Metastatic Lung Carcinoma in the Adrenal Gland (tissue), 1 donor: ENCODE measurements around the gene SBK3.

GRCh38 chr19:55223918-55224525 is 4.5 kb downstream of the TMEM86B start:
- PRO-cap, result no peak

DNA sequence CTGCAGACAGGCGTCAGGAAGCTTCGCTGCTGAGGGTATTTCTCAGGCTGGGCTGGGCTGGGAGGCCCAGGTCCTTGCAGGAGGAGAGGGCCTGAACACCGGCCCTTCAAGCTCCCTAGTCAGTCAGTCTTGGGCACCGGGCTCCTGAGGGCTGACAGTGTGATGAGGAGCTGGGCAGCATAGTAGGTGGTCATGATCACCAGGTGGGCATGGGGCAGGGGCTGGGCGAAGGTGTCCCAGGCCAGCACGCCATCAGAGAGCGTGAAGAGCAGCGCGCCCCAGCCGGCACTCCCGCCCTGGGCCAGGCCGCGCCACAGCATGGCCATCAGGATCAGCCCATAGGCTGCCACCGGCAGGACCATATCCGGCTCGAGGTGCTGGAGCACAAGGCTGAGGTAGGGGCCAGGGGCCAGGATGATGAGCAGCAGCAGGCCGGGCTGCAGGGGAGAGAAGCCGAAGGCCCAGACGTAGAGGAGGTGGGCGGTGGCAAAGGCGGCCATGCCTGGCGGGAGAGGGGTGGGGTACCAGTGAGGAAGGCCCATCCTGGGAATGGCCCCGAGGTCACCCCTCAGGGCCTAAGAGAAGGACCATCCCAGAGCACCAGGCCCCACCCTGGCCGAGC is 1.4 kb downstream of the TMEM86B start:
- PRO-cap, result no peak

DNA sequence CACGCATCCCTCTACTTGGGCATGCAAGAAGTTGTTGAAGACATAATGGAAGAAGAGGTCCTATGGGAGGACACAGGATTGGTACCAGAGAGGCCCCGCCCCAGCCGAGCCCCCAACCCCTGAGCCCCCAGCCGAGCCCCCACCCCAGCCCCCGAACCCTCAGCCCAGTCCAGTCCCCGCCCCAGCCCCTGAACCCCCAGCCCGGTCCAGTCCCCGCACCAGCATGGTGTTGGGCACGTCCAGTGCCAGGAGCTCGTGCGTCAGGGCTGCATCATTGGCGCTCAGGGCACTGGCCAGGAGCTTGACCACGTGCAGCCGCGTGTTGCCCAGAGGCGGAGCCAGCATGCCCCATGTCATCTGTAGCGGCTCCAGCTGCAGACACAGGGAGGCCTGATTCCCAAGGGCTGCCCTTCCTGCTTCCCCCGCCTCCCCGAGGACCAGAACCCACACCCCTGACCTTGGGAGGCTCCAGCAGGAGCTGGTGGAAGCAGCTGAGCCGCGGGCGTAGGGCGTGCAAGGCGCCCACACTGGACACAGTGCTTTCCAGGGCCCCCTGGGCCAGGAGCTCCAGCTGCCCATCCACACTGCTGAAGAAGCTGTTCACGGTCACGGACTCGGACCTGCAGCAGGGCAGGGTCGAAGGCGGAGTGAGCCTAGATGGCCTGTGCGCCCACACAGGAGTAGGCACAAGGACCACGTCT is 12.6 kb upstream of the TMEM86B start:
- PRO-cap, result no peak

DNA sequence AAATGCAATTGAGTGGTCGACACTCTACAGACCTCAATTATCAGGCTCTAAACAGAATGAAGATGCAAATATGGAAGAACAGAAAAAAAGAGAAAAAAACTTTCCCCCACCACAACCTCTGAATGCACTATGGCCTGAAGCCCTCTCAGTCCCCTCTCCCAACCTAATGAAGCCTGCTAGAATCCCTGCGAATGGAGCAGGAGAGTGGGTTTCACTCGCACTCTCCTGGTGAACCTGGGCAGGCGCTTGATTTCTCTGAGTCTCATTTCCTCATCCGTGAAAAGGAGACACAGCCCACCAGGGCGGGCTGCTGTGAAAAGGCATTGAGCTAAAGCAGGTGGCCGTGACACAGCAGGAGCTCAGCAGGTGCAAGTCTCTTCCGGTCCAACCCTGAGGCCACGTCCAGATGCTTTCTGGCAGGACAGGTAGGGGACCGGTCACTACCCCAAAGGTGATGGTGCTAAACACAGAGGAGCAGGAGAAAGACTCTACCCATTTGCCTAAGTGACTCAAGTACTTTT is 5.1 kb downstream of the PPP6R1 start:
- PRO-cap, result no peak

GRCh38 chr19:55308282-55308888 is 16.8 kb downstream of the TMEM150B start:
- PRO-cap, result no peak

DNA sequence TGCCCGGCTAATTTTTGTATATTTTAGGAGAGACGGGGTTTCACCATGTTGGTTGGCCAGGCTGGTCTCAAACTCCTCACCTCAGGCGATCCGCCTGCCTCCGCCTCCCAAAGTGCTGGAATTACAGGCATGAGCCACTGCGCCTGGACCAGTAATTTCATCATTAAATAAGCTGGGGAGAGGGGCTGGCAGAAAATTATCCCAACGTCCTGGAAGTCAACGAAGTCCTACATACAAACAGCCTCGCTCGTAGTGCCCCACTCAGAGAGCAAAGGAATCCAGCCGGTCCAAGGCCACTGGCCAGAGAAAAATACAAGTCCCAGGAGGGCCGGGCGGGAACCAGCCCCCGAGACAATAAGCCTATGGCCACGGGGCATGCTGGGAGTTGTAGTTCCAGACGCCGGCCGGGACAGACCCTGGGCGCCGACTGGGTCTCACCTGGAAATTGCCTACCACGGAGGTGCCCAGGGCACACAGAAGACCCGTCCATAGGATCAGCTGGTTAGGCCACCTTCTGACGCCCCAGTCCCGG is 5.5 kb downstream of the TMEM150B start:
- PRO-cap, result no peak

DNA sequence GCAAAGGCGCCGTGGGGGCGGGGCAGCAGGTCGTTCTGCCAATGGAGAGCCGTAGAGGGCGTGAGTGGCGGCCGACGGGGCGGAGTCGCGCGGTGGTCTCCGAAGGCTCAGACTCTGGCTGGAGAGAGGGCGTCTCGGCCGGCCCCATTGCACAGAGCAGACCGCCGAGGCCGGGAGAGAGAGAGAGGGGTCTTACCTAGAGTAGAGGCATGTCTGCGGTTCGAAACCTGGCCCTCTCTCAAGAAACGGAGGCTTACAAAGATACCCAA is 395 bp upstream of the ISOC2 start:
- PRO-cap, result bidirectional peak, plus-strand start at position 110 of the sequence, minus-strand start outside the sequence

DNA sequence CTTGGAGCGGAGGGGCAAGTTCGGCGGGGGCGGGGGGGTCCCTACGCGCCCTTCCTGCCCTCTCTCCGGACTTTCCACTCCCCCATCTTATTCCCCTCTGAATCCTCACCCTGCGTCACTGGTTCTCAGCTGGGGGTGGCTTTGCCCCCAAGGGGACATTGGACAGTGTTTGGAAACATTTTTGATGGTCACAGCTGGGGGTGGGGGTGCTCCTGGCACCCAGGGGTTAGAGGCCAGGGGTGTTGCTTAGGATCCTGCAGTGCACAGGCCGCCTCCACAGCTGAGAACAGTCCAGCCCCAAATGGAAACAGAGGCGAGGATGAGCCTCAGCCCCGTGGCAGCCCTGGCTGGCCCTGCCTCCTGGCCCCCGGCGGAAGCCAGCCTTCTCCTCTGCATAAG is 5.7 kb downstream of the SSC5D start:
- PRO-cap, result no peak

GRCh38 chr19:55545492-55546808 is at the start of gene SBK3:
SBK3 (minus strand) TSS chr19:55545543.
- PRO-cap, result unidirectional peak, minus-strand start at chr19:55546192

GRCh38 chr19:55581668-55582558 is 1.3 kb upstream of the ZNF579 start:
- PRO-cap, result no peak

DNA sequence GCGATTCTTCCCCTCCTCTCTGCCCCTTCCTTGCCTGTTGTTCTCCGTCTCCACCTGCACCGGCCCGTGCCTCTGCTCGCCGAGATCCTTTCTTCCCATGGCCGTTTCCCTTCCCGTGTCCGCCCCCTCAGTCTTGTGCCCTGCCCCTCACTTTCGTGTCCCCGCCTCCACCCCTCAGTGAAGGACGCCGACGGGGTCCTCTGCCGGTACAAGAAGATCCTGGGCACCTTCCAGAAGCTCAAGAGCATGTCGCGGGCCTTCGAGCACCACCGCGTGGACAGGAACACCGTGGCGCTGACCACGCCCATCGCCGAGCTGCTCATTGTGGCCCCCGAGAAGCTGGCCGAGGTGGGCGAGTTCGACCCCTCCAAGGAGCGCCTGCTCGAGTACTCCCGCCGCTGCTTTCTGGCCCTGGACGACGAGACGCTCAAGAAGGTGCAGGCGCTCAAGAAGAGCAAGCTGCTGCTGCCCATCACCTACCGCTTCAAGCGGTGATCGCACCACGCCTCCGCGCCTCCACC is 2.5 kb upstream of the U2AF2 start:
- PRO-cap, result no peak

GRCh38 chr19:55685216-55685867 is 10.3 kb downstream of the EPN1 start:
- PRO-cap, result no peak

DNA sequence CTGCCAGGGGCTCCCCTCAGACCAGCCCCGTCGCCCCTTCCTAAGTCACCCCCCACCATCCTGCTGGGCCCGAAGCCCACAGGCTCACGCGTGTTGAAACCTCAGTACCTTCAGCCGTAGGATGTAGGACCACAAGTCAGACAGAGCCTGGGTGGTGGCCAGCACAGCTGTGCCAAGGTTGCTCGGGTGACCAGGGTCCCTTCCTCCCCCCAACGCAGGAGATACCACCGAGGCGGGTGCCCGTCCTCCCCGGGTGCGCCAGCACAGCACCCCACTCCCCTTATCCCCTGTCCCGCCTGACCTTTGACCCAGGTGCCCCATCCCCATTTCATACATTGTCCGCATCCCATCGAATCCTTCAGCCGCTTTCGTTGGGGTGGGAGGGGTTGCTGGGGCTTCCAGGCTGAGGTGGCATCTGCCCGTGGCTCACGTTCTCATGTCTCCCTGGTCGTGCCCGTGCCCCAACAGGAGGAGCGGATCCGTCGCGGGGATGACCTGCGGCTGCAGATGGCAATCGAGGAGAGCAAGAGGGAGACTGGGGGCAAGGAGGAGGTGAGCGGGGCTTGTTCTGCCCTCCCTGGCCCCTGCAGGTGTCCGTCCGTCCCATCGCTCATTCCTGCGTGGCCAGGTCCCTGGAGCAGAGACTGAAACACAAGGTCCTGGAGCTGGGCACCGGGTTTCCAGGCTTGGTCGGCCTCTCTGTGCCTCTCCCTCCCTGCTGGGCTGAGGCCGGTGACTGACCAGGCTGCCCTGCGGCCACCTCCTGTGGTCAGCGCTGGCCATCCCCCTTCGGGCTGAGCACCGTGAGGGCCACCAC is 14.6 kb downstream of the EPN1 start:
- PRO-cap, result no peak

DNA sequence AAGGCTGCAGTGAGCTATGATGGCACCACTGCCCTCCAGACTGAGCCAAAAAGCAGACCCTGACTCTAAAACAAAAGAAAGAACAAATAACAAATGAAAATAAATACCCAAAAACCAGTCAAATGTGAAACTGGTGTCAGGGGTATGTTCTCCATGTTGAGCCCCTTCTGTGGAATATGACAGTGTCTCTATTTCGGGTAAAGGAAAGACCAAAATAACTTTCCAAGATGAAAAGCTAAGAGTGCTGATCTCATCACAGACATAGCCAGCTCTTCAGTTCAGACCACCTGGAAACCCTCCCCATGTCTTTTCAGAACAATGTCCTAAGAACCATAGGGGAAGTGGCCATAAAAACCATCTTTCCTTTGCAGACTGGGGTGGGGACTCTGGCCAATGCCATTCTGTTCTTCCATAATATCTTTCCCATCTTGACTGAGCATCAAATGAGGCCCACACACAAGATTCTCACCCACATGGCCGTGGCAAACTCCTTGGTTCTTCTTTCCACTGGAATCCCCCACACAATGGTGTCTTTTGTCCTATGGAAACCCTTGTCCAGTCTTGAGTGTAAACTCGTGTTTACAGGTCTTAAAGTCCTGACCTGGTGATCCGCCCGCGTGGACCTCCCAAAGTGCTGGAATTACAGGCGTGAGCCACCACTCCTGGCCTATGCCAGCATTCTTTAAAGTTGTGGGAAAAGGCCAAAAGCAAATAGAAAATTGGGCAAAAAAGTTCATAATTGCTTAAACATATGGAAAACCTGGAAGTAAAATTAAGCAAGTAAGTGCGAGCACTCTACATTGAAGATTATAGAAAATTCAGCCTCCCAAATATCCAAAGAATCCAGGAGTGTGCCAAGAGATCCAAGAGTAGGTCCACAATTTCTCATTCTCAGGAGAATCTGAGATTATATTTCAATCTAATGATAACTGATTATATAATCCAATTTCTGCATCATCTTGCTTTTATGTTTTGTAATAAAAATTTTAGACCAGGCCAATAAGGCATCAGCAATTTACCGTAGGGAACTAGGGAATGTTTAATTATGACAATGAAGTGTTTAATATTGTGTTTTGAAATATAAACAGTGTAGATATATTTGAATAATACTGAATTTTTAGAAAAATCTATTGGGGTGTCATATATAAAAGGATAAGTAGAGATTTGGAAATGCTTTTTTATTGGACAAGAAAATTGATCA is 30.5 kb downstream of the NLRP9 start:
- PRO-cap, result no peak

GRCh38 chr19:56086997-56088339 is 33.6 kb downstream of the ZNF787 start:
- PRO-cap, result no peak

DNA sequence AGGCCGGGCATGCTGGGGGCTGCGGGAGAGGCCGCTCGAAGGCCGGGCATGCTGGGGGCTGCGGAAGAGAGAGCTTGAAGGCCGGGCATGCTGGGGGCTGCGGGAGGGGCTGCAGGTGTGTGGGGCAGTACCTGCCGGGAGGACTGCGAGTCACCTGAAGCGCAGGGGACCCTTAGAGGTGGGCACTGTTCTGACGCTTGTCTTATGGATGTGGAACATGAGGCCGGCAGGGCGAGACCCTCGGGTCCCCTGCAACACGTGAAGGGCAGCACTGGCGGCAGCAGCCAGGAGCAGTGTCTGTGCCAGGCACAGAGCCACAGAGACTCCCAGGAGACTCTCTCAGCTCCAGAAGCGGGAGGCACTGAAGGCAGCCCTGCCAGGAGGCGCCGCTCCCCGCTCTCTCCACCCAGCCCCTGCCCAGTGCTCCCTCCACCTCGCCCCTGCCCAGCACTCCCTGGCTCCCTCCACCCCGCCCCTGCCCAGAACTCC is 13.2 kb downstream of the ZNF787 start:
- PRO-cap, result no peak

DNA sequence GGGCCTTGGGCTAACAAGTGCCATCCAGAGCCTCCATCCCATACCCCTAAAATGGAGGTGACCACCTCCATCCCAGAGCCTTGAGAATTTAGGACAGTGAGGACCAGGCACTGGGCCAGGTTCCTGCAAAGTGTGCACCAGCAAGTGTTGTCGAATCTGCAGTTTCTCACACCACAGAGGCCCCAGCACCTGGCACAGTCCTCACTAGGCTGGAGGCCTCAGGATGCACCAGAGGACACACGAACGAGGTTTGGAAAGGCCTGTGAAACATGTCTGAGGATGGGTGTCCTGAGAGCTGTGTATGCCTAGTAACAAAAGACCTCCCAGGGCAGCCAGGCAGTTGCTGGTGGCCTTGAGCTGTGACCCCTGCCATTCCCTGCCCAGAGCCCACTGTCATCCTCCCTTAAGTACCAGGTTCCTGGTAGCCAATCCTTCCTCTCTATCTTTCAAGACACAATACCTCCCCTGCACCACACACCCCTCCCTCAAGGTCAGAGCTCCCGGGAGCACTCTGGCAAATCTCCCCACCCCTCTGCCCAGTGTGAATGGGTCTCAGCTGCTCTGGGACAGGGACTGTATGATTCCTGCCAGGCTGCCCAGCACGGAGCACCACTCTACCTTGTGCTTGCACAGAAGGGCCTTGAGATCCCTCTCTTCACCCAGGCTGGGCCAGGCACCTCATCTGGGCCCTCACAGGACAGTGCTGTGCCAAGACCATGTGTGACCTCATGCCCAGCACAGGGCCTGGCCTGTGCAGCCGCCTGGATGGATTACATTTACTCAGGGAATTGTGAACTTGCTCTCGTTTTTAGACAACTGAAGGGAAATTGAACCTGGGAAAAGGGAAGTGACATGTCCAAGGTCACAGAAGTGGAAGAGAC is 2.3 kb downstream of the ZNF787 start:
- PRO-cap, result no peak

GRCh38 chr19:56142126-56142802 is 1.2 kb downstream of the ZNF444 start:
- PRO-cap, result unidirectional peak, minus-strand start at chr19:56142578

GRCh38 chr19:56476604-56476726 is 680 bp downstream of the ZNF667 start:
- PRO-cap, result no peak

DNA sequence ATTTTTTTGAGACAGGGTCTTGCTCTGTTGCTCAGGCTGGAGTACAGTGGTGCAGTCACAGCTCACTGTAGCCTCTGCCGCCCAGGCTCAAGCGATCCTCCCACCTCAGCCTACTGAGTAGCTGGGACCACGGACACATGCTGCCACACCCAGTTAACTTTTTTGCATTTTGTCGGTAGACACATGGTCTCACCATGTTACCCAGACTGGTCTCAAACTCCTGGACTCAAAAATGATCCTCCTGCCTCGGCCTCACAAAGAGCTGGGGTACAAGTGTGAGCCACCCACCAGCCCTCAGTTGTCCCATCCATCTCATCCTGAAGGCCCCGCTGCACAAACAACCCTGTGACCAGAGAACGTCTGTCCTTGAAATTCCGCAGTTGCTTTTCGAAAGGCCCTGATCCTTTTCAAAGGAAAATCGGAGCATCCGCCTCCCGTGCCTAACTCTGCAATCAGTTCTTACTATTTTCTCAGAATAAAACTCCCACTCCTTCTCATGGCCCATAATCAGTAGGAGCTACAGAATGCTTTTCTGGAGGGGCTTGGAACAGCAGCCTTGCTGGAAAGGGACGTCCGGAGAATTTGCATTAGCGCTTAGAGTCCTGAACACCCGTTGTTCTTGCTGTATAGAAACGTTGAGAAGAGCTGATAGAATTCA is 138.3 kb upstream of the USP29 start:
- PRO-cap, result no peak